Zone of skin (tissue), 1 donor: ENCODE data around the genes OR8G1 and SLC37A2.

DNA sequence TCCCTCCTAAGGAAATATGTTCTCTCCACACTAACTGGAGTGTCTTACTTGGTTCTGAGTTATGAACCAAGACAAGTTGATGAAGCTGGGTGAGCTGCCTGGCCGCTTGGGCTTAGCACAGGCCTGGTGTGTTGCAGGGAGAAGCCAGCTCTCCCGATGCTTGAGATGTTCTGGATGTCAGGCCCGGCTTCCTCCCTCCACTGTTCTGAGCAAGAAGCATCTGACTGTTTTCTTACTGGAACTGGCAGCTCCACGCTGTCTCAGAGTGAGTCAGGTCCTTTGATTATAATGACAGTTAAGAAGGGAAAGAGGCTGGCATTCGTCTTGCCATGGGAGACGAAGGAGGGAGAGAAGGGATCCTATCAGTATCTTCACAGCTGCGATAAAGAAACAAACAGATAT is 46.5 kb upstream of the CRTAM start:
- RRBS = no CpG with 5 or more reads among the region's 7 CpGs

DNA sequence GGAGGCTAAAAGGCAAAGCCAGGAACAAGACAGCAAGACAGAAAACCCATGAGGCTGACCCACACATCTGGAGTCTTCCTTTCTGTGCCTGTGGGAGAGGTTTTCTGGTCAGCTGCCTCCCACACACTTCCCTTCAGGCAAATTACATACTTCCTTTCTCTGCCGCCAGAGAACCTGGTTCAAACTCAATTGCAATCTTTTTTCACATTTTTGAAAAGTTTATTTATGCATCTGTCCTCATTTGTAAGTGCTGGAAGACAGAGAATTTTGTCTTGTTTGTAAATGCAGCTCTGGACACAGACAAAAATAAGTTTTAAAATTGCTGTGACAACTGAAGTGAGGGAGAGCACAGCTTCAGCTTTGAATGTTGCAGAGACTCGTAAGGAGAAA is 29.7 kb upstream of the CRTAM start:
- RRBS = no CpG with 5 or more reads among the region's 2 CpGs

GRCh38 chr11:122843258-122844180 is 5.2 kb downstream of the CRTAM start:
- RRBS = no CpG with 5 or more reads among the region's 10 CpGs

DNA sequence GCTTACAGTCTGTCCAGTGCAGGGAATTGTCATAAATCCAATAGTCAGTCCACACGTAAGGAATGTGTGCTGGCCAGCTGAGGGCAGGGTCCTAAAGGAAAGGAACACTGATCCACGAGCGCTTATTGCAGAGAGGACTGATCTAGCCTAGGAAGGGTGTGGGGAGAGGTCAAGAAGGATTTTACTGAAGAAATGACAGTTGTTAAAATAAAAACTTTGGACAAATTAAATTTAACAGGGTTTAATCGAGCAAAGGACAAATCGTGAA is 109.9 kb upstream of the GRAMD1B start:
- RRBS = no CpG with 5 or more reads among the region's 5 CpGs

DNA sequence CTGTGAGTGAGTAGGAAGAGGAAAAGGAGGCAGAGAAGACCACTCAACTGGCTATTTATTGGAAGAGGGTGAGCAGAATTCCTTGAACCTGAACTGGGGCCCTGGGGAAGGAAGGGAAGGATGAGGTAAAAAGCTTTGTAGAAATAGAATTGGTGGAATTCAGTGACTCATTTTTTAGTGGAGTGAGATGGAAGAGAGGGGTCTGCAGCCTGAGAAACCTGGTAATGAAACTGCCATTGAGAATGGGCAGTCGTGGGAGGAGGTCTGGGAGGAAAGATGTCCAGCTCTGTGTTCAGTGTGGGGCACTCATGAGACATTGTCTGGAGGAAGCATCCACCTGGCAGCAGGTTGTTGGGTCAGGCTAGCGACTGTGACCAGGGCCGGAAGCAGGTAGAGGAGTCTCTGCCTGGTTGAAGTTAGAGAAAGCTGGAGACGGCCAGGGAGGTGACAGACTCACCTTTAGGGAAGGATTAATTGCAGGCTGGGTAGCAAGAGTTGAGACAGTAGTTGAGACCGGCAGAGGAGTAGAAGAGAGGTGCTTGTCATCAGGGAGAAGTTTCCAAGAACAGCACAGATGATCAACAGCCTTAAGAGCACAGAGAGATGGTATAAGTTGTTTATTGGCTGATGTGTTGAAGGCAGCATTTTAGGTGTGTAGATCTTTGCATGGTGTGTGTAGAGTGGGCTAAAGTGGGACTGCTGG is 79.9 kb downstream of the SCN3B start:
- RRBS = no CpG with 5 or more reads among the region's 5 CpGs

DNA sequence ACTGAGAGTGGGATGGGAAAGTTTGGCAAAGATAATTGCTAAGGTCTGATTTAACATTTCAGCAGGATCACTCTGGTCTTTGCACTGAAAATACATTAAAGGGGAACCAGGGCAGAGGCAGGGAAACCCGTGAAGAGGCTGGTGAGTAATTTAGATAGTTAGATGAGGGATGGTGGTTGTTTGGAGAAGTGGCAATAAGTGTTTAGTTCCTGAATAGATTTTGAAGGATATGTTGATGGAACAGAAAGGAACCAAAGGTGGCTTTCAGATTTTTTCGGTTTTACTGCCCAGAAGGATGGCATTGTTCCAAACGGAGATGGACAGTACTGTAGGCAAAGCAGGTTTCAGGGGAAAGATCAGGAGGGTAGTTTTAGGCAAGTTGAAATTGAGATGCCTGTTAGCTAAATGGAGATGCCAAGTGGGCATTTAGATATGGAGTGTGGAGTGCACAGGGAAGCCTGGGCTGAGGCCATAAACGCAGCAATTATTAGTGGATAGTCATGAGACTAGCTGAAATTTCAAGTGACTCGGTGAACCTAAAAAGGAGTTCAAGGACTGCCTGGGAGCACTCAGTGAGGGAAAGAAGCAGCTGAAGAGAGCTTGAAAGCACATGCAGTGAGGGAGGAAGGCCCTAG is 50.6 kb downstream of the SCN3B start:
- RRBS = no CpG with 5 or more reads among the region's 5 CpGs

GRCh38 chr11:123628955-123629823 is 25.2 kb downstream of the SCN3B start:
- RRBS = no CpG with 5 or more reads among the region's 10 CpGs

DNA sequence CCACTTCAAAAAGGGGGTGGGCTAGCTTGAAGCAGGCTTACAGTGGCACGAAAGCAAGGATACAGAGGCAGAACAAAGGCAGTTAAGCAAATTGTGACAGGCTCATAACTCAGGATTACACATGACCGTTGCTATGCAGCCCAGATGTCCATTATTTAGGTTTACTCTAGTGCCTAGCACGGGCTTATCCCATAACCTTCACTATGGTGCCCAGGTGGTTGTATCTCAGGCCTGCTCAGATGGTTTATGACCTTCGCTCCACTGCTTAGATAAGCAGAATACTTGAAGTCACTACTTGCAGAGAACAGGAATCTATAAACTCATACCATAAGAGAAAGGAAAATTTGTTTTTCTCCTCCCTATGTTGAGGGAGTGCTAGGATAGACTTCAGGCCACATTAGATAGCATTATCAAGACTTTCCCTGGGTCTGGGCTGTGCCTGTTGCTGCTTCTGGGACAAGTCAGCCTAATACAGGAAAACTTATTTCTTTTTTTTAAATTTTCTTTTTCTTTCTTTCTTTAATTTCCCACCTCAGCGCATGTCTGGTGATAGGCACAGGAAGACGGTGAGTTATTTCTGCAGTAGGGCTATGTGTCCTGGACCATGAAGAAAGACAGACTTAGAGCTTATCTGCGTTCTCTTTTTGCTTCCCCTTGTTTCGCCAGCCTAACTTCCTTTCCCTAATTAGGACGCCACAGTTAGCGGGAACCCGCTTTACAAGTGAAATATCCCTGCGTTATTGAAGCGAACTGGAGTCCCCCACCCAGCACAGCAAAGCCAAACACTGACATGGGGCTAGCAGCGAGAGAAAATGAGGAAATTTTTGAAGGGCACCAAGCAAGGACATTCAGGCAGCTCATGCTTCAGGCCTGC is 8.8 kb downstream of the OR6M1 start:
- RRBS = no CpG with 5 or more reads among the region's 14 CpGs

DNA sequence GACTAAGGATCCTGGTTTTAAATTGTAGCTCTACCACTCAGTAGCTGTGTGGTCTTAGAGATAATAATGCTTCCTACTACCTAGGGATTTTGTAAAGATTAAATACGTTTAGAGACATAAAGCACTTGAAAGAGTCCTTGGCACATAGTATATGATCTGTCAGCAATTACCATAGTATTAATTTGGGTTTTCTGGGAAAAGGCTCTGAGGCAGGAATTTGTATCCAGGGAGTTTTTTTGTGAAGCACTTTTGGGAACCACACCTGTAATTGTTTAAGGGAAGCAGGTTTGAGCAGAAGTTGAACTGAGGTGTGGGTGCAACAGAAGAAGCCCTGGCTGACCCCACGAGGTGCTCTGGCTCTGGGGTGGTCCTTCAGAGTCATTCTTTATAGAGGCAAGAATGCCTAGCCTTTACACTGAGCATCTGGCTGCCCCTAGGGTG is 1.1 kb upstream of the TMEM225 start:
- RRBS = no CpG with 5 or more reads among the region's 2 CpGs

DNA sequence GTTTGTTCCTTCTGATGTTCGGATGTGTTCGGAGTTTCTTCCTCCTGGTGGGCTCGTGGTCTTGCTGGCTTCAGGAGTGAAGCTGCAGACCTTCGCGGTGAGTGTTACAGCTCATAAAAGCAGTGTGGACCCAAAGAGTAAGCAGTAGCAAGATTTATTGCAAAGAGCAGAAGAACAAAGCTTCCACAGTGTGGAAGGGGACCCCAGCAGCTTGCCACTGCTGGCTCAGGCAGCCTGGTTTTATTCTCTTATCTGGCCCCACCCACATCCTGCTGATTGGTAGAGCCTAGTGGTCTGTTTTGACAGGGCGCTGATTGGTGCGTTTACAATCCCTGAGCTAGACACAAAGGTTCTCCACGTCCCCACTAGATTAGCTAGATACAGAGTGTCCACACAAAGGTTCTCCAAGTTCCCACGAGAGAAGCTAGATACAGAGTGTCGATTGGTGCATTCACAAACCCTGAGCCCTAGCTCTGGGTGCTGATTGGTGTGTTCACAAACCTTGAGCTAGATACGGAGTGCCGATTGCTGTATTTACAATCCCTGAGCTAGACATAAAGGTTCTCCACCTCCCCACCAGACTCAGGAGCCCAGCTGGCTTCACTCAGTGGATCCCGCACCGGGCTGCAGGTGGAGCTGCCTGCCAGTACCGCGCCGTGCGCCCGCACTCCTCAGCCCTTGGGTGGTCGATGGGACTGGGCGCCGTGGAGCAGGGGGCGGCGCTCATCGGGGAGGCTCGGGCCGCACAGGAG is 12.9 kb upstream of the OR10D3 start:
- RRBS = no CpG with 5 or more reads among the region's 27 CpGs

GRCh38 chr11:124240979-124241387 is at the start of gene OR8G1:
Gene OR8G1, plus strand, starts transcription at chr11:124241095.
- RRBS = no CpG with 5 or more reads among the region's 2 CpGs

DNA sequence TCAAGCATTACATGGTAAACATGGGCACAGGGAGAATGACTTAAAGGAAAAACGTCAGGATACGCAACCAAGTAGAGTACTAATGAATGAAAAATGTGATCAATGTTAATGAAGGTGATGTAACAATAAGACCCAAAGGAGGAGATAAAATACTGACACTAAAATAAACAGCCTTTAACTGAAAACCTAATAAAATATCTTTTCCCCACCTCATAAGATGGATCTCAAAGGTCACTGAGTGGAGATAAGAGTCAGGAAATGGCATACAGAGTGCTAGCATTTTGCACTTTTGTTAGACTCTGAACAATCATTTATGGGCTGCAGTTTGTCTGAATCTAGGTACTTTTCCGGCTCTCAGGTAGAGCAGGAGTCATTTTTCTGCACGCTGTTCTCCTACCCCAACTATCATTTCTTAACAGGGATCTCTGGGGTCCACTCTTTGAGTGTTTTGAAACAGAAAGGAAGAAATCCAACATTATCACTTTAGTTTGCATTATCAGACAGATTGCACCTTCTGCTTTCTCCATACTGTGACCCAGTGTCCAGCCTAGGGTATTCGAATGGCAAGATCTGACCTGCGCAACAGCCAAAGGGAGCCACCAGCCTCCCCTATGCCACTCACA is 988 bp downstream of the SIAE start:
- RRBS = no CpG with 5 or more reads among the region's 6 CpGs

- RRBS = no CpG with 5 or more reads among the region's 6 CpGs
Measured at GRCh38 chr11:124748930-124749920, 2.8 kb downstream of the VSIG2 start.

- RRBS = 2% methylated on average over 42 of the region's 91 CpGs
Measured at GRCh38 chr11:124799296-124800266, 625 bp downstream of the MSANTD2 start.

- RRBS = 87% methylated on average over 1 of the region's 22 CpGs
Measured at GRCh38 chr11:124879661-124880635, 14.7 kb downstream of the ROBO3 start.

GRCh38 chr11:124891066-124891665 is 6.5 kb downstream of the ROBO4 start:
- RRBS = 100% methylated on average over 2 of the region's 9 CpGs

- RRBS = no CpG with 5 or more reads among the region's 10 CpGs
Measured at GRCh38 chr11:124892984-124893727, 4.5 kb downstream of the ROBO4 start.

DNA sequence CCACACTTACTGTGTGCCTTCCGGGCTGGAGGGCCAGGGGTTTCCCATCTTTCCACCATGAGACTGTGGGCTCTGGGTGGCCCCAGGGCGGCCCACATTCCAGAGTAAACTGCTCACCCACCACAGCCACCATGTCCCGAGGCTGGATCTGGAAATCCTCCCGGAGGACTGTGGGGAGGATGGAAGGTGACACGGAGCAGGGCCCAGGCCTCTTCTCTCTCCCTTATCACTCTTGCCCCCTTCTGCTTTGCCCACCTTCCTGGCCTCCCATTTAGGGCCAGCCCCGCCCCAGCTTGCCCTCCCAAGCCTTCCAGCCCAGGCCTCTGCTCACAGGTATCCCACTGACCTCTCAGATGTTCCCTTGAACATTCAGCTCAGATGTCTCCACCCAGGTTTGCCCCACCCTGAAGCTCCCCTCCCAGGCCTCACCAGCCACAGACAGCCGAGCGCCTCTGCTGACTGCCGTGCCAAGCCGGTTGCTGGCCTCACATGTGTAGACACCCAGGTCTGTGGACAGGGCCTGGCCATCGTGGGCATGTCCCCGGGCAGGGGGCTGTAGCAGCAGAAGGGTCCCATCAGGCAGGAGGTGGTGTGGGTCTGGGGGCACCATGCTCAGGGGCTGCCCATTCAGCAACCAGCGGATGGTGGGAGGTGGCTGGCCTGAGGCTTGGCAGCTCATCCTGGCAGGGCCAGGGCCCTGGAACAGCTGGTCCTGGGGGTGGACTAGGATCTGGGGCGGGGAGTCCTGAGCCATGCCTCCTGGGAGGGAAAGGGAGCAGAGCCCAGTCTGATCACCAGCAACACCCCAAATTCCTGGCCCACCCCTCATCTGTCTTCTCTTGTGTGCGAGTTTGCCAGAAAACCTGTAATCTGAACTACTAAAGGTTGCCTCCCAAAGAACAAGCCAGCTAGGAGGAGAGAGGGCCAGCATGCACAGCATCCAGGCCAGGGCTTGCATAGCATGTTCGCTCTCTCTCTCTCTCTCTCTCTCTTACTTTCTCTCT is 860 bp downstream of the ROBO4 start:
- RRBS = 42% methylated on average over 4 of the region's 16 CpGs

GRCh38 chr11:125055125-125055791 is 7.8 kb upstream of the SLC37A2 start:
- RRBS = no CpG with 5 or more reads among the region's 2 CpGs

DNA sequence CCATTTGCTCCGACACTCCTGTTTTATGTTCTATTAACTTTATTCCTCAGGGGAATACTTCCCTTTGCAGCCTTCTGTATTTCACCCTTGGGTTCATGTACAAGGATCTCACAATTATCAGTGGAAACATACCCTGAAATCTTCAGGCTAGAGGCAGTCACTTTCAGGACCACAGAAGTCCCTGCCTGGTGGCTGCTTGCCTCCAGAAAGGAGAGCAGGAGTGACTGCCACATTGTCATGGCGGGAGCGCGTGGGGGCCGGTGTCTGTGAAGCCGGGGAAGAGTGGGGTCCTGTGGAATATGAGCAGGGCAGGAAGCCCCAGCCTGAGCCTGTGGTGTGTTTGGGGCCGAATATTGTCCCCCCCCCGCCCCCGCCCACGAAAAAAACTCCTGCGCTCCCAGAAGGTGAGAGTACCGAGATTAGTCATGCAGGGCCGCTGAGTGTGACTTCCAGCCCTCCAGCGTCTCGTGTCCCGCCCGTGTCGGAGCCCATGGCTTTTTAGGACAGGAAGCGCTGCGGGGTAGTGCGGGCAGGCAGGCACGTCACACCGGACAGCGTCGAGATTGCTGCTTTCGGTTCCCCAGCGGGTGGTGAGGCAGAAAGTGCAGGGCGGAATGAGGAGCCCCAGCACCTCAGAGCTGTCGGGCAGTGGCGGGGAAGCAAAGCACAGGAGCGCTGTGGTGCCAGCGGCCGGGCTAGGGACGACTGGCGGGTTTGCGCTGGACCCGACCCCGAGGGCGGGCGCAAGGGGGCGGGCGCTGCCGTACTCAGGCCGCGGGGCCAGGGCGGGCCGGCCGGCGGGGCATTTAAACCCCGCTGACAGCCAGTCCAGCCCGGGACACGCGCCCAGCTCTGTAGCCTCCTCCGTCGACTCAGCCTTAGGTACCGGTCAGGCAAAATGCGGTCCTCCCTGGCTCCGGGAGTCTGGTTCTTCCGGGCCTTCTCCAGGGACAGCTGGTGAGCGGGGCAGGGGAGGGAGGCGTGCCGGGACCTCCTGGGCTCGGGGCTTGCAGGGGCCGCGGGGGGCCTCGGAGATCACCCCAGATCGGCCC is at the start of gene SLC37A2:
TSS of gene SLC37A2 (plus strand) at position 836 of the 1,052 bp plus-strand sequence.
- RRBS = 3% methylated on average over 22 of the region's 67 CpGs